GM23248 (cell line): Measurements from ENCODE around the gene FBXO28.

DNA sequence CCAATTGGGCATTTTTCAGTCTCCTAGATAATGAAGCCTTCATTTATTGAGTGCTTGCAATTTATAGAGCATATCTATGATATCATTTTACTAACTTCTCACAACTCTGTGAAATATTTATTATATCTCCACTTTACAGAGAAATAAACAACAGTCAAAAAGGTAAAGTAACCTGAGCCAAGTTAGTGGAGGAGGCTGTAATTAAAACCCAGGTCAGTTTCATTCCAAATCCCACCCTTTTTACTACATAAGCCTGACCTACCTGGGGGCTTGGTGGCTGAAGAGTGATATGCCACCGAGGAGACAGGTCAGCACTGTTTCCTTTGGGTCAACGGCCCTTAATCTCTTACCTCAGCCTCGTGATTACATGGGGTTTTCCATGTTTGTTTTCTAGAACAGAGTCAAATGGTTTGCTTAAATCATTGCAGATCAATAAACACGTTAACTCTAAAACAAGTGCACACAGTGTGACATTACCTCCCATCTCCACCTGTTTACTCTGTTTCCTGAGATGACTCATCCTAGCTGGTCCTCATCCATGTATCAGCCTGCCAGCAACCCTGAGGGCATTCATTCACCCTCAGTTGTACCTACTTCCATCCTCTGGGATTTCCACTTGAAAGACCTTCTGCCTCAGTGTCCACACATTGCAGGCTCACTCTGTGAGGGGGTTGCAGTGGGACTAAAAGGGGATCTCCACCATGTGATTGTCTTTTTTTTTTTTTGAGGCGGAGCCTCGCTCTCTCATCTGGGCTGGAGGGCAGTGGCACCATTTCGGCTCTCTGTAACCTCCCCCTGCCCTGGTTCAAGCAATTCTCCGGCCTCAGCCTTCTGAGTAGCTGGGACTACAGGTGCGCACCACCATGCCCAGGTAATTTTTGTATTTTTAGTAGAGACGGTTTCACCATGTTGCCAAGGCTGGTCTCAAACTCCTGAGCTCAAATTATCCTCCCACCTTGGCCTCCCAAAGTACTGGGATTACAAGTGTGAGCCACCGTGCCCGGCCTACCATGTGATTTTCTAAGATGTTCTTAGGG is 40.9 kb upstream of the TP53BP2 start:
- RAMPAGE, long total RNA, result no peak

DNA sequence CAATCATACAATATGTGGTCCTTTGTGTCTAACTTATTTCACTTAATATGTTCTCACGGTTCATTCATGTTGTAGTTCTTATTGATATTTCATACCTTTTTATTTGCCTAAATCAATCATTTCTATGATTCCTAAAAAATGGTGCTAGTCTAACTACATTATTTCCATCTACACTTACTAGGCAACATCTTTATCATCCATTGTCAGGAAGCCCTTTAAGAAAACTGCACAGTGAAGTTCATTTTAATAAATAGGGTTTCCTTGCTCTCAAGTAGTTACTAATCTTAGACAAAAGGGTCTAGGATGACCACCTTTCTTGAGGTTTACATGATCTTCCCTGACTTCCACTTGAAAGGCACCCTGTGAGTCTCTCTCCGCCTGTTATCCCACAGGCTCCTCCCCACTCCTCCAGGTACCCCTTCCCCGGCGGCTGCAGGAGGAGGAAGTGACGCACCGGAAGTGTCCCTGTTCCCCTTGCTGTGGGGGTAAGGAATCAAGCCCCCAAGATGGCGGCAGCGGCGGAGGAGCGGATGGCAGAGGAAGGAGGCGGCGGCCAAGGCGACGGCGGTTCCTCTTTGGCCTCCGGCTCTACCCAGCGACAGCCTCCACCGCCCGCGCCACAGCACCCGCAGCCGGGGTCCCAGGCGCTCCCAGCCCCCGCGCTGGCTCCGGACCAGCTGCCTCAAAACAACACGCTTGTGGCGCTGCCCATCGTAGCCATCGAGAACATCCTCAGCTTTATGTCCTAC is at the start of gene FBXO28:
Gene FBXO28 (plus strand): TSS at position 488 of the 749 bp plus-strand sequence.
- RAMPAGE, long total RNA, result start-site peak on the plus strand centred at position 478 of the sequence, 16 bp wide, 253 and 60 reads in 2 replicates

GRCh38 chr1:224213203-224213959 is 30.3 kb downstream of the DEGS1 start:
- RAMPAGE, long total RNA, result no peak

DNA sequence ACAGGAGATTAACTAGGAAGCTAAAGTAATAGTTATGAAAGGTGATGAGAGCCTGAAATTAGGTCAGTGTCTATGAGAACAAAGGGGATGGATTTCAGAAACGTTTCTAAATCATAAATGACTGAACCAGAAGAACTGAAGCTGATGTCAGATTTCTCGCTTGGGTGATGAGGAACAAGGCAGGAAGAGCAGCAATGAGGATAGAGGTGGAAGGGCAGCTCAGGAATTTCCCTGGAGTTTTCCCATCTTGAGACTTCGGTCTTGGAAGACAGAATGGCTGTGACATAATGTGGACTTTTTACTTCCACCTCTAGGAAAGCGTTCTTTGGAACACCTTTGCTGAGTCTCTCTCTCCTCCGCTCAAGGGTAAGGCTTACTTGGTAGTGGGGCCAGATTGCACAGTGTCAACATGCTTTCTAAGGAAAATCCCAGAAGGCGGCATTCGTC is 36.5 kb downstream of the DEGS1 start:
- RAMPAGE, long total RNA, result no peak

- RAMPAGE, long total RNA, result no peak
These were observed 30.2 kb downstream of the WDR26 start for GRCh38 chr1:224404376-224404772.

DNA sequence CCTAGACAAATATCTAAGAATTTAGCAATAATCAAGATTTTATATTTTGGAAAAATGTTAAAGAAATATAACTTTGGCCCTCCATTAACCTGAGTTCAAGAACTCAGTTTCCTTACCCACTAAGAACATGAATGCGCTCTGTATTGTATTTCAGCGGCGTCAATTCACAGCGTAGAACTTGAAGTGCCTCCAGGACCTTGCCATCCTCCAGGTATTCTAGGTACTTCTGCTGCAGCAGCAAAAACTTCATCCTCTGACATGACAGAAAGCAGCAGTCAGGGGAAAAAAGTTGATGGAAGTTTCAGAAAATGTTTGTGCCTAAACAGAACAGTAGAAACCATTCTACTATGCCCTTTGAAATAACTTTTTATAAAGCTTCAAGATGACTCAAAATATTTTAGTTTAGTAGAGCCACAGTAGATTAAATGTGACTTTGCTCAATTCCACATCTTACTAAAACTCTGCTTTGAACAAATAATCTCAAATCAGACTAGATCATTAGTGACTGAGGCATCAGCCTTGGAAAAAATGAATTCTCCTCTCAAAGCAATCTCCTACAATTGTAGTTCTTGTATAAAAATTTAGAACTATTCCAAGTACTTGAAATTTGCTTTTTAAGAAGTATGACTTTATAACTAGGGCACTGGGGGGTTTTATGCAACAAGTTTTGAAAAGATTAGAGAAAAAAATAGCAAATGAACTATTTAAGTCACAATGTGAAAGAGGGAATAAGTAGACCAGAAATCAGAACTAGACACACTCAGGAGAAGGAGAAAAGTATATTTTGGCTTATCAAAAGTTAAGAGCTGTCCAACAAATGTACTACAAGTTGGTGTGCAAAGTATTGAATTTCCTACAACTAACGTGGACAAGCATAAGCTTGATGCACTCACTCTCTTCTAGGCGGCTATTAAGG is 9.9 kb downstream of the WDR26 start:
- RAMPAGE, long total RNA, result no peak

DNA sequence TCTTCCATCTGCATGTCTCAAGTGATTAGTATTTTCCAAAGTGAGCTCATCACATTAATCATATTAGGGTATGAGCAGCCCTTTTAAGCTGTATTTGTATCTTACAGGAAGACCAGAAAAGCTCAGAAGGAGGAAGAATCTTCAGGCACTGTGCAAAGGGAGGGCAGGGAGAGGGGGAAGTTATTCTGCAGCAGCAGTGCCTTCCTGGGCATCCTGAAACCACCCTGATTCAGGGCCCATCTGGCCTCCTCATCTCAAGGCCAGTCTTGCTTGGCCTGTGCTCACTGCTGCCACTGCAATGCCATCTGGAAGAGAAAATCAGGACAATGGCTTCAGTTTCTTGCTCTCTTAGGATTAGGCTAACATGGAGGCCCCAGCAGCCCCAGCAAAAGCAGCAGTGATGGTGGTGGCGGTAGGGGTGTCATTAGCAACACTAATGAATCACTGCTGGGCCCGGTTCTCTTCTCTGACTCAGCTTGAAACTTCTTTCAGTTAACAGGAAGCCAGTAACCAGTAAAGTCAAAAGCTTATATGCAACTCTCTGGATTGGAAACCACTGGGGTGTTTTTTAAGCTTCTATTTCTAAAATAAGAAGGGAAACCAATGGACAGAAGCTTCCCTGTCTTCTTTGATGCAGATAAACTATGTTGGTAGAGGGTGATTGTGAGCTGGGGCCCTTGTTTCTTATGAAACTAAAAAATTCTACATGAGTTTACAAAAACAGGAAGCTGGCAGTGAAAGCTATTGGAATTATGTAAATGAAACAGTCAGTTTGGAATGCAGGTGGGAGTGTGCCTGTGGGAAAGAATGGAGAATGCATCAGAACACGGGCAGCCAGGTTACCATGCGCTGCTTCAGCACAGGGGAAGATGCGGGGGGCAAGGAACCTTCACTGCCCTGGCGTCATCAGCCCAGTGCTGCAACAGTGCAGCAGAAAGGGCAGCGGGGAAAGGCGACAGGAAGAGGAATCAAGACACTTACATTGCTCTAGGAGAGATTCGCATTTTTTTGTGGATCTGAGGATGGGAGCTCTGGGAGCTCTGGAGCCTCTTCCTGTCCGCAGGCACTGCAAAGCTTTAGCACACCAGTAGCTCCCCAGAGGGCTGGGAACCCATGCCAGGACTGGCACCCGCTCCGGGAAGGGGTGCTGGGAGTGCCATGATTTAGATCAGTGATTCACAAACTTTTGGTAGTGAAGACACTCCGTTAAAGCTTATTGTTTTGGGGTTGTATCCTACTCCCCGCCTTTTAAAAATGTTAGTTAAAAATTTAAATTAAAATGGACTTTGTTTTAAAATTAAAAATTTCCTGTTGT is 63.8 kb upstream of the WDR26 start:
- RAMPAGE, long total RNA, result no peak

GRCh38 chr1:224564325-224564777 is 51.8 kb upstream of the CNIH3 start:
- RAMPAGE, long total RNA, result no peak

DNA sequence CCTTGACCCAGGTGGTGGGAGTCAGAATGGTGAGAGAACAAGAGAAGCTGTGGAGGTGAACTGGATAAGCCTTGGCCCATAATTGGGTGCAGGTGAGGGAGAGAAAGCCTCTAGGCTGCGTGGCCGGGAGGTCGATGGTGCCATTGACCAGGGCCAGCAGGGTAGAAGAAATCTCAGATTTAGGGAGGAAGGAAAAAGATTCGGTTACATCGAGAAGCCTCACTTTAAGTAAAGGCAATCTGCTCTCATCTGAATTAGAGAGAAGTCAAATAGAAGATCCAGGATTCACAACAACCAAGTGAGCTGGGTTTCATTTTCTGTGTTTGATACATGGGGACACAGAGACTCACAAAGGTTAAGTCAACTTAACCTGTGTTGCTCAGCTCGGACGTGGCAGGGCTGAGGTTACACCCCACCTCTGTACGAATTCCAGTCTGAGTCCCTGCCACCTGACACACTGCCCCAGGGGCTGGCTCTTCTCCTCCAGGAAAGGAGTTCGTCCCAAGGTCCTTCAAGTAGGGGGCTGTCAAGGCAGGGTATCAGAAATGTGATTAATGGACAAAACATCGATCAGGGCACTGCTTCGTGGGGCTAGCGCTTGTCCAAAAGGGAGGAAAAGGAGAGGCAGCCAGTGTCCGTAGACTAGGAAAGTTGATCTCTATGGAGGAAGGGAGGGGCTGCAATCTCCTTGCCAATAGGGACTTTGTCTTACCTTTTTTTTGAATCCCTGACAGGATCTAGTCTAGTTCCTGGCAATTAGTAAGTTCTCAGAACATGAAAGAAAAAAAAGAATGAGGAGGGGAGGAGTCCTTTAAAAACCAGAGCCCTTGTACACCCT is 116.3 kb downstream of the CNIH3 start:
- RAMPAGE, long total RNA, result no peak

DNA sequence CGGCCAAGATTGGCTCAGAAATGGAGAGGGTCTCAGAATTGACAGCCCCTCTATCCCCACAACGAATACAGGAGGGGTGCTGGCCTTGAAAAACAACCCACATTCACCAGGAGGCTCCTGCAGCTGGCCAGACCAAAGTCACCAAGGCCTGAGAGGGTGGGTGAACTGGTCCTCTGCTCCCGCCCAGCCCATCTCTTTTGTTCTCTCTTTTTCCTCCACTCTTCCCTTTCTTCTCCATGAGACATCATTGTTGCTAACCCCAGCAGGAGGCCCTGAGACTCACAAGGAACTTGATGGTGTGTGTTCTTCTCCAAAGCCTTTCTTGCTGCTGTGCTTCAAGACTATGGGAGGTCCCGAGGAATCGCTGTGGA is 35.9 kb downstream of the LBR start:
- RAMPAGE, long total RNA, result no peak

GRCh38 chr1:225473079-225473752 is 45.4 kb upstream of the LBR start:
- RAMPAGE, long total RNA, result no peak

- RAMPAGE, long total RNA, result no peak
These were observed 91.4 kb upstream of the LBR start for GRCh38 chr1:225519153-225519631.

- RAMPAGE, long total RNA, result no peak
These were observed 98.1 kb downstream of the ENAH start for GRCh38 chr1:225554829-225555238.

GRCh38 chr1:225677275-225677712 is 24.4 kb upstream of the ENAH start:
- RAMPAGE, long total RNA, result no peak

GRCh38 chr1:225824879-225825991 is 15.3 kb downstream of the EPHX1 start:
- RAMPAGE, long total RNA, result no peak

GRCh38 chr1:225879450-225880606 is 2.4 kb downstream of the TMEM63A start:
- RAMPAGE, long total RNA, result no peak

DNA sequence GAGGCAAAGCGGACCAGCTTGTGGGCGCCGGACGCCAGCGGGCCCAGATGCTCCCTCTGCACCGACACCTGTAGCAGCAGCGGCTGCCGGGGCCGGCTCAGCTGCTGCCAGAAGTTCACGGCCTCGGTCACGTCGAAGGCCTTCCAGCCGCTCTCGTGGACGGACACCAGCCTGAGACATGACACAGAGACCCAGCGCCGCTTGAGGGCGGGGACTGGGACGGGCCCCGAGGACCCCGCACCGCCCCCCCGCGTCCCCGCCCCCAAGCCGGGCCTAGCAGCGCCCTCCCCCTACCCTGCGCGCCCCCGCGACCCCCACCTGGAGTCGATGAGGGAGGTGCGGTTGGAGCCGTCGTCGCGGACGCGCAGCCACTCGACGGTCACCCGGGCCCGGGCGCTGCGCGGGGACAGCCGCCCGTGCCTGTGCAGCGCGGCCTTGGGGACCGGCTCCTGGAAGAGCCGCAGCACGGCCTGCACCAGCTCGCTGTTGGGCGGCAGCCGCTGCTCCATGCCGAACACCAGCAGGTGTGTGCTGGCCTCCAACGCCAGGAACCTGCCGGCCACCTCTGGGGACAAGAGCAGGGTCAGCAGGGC is 1.4 kb downstream of the LEFTY1 start:
- RAMPAGE, long total RNA, result no peak

DNA sequence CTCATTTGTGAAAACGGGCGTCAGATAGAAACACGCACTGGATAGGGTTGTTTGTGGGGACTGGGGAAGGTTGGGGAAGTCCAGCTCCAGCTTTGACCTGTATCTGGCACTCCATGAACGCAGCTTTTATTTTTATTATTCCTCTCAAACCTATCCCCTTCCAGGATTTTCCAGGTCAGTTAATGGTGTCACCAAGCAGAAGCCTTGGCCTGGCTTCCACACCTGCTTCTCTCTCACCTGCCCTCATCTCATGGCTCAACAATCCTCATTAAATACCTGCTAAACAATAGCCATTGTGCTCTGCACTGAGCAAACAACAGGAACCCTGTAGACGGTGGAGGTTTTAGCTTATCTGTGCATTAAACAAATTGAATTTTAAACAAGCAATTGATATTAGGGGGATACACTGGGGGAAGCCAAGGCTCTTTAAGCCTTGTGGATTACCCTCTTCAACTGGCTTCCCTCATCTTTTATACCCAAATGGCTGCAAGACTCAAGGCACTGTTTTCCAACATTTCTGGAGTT is 15.3 kb downstream of the PYCR2 start:
- RAMPAGE, long total RNA, result no peak

DNA sequence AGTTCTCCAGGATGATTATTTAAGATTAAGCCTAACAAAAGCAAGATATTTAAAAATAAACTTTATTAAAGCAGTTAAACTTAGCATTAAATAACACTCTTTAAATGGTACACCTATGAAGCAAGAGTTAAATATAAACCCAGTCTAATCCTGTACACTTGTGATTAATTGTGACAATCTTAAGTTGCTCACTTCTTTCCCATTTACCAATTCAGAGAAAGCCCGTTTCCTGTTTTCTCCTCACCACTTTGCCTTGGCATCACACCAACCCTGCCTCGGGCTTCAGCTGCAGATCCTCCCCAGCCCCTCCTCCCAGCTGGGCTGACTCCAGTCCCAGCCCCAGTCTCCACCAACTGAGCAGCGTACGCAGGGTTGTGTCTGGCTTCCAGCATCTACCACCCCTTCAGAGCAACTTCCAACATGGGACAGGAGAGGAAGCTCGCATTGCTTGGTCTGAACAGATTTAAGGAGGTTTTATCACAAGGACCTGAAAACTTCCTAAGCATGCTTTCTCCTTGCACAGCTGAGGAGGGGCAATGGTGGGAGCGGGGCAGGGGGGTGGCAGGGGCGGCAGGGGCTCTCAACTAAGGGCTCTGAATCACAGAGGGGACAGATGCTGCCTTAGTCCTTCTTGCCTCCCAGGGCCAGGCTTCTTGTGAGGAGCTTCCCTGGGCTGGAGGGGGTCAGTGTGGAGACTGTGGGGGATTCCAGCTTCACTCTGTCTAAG is 4.1 kb downstream of the PYCR2 start:
- RAMPAGE, long total RNA, result no peak

DNA sequence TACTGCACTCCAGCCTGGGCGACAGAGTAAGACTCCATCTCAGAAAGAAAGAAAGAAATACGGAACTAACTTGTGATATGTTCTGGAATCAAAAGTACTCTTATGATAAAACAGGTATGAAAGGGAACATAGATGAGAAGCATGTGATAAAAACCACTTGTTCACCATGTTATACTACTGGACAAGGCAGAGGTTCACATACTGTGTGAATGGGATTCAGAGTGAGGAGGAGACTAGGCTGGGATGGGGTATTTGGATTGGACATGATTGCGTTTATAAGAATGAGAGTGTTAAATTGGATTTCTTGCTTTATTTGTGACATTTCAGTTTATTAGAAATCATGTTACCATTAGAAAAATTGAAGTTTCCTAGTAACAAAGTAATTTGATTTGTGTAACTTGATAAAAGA is 8.2 kb downstream of the H3-3A start:
- RAMPAGE, long total RNA, result no peak